Neural crest cell (in vitro differentiated cells): ENCODE measurements around the gene IQCJ-SCHIP1.

GRCh38 chr3:157123612-157124082 is 36.3 kb downstream of the CCNL1 start:
- PRO-cap = no peak

GRCh38 chr3:157136640-157137366 is 23.1 kb downstream of the CCNL1 start:
- PRO-cap = no peak

- PRO-cap = no peak
Observed at GRCh38 chr3:158019974-158020546, 86.2 kb downstream of the SHOX2 start.

DNA sequence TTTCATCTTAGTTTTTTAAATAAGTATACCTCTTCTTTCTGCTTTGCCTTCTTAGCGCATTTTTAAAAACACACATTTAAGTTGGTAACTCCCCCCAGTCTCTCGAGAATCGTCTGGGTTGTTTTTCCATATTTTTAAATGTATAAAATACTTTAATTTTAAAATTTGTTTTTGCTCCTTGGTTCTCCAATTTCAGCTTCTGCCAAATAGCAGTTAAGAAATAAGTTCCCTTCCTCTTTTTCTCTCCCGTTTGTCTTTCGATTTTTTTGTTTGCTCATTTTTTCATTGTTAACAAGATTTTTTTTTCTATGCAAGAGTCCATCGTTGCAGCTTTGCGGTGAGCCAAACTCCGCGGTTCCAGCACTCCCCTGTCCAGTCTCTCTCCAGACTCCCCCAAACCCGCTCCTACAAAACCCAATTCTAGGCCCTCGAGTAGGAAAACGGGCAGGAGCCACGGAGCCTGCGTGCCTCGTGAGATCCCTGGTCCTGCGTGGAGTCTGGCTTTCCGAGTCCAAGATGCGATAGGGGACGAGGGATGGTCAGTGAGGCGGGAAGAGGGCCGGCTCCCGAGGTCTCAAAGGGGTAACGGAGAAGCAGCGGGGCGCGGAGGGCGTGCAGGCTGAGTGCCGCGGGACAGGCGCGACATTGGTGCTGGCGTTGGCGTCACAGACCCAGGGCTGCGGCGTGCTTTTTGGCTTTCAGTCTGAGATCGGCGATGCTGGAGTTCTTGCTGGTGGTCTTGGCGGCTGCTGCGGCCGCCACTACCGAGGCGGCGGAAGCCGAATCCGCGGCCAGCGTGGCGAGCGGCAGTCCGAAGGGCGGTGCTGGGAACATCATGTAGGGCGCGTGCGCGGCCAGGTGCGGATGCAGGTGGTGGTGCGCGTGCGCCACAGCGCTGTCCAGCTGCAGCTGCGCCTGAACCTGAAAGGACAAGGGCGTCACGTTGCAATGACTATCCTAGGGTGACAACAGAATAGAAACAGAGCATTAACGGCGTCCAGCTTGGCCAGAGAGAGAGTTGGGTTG is 8.5 kb downstream of the SHOX2 start:
- PRO-cap = unidirectional peak, minus-strand start at position 763 of the sequence

DNA sequence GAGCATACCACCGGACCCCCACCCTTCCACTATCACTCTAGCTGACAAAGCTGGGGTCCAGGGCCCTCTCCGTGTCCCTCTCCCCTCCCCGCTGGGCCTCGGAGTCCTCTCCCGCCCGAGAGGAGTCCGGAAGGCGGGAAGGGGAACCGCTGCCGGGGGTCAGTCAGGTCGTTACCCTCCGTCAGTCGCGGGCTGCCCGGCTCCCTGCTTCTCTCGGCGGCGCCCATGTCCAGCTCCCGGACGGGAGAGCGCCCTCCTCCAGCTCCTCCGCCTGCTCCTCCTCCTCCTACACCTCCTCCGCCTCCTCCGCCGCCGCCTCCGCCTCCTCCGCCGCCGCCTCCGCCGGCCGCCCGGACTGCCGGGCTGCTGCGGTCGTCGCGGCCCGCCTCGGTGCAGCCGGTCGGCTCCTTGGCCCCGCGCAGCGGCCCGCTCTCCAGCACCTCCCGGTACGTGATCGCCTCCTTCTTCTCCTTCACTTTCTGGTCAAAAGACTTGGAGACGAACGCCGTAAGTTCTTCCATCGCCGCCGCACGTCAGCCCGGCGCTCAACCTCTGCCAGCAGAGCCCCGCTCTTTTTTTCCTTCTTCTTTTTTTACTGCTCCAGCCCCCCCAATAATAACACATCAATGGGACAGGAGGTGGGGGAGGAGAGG is 590 bp downstream of the SHOX2 start:
- PRO-cap = no peak

- PRO-cap = no peak
Observed at GRCh38 chr3:158748226-158749007, 16.2 kb upstream of the RARRES1 start.

DNA sequence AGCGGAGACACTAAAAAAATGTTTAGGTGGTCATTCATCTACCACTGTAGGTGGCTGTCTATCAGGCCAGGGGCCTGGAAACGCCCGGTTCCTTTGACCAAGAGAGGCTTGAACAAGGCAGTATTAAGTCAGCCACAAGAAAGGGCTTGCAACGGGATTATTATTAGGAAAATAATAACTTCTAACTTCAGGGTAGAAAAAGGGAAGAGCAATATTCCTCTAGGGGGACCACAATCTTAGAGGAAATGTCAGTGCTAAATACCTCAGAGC is 113.4 kb downstream of the MFSD1 start:
- PRO-cap = no peak

- PRO-cap = unidirectional peak, plus-strand start at chr3:159273302
Observed at GRCh38 chr3:159273117-159273353, at the start of gene IQCJ-SCHIP1. Gene IQCJ-SCHIP1, plus strand, starts transcription at chr3:159273244.

DNA sequence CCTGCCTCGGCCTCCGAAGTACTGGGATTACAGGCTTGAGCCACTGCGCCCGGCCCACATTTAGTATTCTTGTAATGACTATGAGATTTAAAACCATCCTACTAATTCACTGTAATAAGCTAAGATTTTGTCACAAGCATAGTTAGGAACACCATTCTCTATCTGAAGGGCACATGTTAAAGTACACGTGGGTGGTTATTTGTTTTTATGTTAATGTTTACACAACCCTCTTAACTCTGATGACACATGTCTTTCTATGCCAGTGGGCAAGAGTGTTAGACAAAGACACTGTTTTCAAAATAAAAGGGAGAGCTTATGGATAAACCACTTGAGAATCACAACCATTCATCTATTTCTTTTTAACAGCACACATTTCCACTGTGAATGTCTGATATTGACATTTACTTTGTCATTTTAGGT is 178.0 kb downstream of the IQCJ-SCHIP1 start:
- PRO-cap = no peak

DNA sequence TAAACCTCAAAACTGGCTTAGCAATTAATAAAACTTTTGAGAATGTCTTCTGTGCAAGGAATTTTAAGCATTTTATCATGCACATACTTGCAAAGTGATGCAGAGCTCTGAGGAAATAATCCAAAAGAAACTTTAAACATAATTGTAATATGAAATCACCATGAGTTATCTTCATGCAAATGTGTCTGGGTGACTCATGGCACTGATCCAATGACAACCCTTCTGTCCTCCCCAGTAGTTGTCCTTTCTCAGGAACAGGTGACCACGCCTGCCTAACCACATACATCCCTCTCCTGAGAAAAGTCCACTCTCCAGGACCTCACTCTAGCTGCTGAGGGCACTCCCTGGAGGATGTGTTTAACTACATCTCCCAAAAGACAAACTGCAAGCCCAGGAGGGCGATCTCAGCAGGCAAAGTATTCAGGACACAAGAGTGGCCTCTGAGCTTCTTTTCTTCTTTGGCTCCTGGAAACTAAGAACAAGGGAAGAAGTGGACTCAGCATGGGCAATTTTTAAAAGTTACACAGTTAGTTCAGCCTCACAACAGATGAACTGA is 185.0 kb downstream of the IQCJ-SCHIP1 start:
- PRO-cap = no peak

DNA sequence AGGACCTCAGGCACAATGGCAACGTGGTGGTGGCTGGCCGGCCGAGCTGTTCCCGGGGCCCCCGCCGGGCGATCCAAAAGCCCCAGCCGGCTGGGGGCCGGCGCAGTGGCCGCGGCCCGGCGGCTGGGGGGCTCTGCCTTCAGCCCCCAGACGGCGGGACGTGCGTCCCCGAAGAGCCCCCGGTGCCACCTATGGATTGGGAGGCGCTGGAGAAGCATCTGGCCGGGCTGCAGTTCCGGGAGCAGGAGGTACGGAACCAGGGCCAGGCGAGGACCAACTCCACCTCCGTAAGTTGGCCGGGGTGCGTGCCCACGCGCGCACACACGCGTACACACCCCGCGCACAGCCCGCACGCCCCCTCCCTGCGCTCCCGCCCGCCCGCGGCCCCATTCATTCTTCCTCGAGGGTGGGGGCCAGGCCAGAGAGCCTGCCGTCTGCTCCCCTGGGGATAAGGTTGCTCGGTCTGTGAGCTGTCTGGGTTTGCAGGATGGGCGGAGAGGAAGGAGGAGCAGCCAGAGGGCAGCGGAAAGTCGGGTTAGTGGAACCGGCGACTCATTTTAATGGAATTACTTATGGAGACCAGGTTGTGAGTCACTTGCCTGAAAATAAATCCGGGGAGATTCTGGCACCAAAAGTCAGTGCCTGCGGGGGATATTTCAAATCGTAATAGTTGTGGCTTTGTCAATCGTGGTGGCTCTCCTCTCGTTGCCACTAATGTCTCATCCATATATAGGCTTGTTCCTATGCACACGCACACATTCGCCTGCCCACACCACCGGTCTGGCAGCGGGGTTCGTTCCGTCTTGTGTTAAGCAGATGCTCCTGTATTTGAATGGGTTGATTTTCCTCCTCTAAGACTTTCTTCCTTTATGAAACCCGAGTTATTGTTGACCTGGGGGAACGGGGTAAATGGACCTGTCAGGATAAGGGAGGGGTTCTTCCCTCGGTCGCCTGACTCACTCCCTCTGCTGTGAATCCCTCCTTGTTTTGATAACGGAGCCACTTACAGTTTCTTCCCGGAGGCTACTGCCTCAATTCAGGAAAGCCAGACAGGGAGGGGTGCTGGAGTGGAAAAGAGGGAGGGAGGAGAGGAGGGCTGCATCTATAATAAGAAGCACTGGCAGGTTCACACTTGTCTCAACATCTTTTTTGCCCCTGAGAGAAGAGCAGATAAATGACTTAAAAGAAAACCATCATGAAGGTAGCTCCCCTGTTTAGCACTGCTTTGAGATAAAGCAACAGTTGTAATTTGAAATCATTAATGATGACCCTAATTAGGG is 459.9 kb upstream of the C3orf80 start:
- PRO-cap = bidirectional peak, plus-strand start at position 13 of the sequence, minus-strand start at position 20 of the sequence

DNA sequence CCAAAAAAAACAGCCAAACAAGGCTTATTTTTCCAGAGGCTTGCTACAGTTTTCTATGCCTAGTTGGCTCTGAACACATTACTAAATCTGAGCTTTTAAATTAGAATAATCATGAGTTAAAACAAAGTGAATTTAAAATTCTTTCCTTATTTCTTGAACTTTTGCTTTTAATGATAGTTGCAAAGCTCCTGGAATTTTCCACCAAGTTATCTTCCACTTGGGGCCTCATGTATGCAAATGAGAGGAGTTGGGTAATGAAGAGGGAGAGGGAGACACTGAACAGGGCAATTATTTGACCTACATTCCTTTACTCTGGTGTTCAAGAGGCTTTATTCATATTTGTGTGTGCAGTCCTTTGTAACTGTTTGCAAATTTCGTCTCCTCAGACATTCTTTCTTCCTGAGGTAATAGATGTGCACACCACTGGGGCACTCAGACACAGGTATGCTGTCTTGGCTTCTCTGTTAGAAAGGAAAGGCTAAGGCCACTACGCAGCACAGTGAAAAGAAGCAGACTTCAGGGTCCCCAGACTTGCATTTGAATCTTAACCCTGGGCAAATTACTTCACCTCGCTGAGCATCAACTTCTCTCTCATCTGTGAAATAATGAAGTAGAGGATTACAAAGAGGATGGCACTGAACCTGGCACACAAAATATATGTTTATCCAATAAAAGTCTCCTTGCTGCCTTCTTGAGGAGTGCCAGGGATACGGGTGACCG is 426.3 kb upstream of the C3orf80 start:
- PRO-cap = no peak

DNA sequence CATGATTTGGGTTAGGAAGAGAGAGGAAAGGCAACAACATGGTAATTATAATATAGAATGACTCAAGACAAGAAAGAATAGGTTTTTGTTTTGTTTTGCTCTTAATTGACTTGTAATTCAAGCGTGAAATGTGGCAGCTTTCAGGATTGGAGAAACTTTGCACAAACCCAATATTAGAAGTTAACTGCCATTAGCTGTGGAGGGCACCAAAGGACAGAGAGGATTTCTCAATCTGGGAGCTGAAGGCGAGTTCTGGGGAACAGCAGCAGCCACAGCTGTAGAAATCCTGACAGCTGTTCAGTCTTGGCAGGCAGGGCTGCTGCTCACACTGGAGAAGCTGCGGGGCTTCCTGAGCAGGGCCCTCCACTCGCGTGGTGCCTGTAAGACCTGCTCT is 418.8 kb upstream of the C3orf80 start:
- PRO-cap = no peak

- PRO-cap = no peak
Observed at GRCh38 chr3:159881465-159882429, 343.5 kb upstream of the C3orf80 start.

GRCh38 chr3:160404095-160405268 is 5.0 kb downstream of the SMC4 start:
- PRO-cap = unidirectional peak, plus-strand start at chr3:160404607

GRCh38 chr3:160411662-160412476 is 12.4 kb downstream of the SMC4 start:
- PRO-cap = no peak

- PRO-cap = no peak
Observed at GRCh38 chr3:160501085-160502324, 51.9 kb upstream of the TRIM59 start.

- PRO-cap = no peak
Observed at GRCh38 chr3:160600045-160600343, 34.6 kb upstream of the KPNA4 start.

GRCh38 chr3:160667288-160667879 is 9.6 kb upstream of the ARL14 start:
- PRO-cap = no peak

GRCh38 chr3:161252957-161253645 is 32.0 kb downstream of the NMD3 start:
- PRO-cap = no peak